AG04450 (cell line): ENCODE measurements around the genes KSR1 and SARM1.

DNA sequence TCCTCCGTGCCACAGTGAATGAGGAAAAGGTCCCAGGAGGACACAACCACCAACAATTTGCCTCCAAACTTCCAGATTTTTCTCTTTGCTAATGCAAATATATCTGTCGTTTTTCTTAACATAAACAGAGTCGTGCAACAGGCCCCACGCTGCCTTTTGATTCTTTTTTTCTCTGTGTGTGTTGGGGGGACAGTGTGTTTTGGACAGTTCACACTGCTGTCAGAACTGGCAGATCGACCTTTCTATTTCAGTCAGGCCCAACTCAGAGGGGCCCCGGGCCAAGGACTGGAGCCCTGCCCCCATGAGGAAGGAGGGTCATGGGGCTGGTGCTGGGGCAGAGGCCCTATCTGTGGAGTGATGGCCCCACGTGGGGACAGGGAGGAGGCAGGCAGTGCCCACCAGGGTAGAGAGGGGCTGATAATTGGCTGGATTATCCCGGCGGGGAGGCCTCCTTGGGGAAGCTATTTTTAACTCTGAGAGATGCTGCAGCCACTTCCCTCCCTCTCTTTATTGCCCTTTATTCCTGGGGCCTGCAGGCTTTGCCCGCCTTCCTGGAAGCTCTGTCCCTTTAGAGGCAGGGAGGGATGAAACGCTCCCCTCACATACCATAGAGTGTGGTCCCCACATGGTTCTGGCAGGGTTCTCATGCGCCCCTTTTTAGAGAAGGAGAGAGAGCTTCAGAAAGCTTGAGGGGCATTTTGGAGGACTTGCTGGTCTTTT is 5.7 kb upstream of the KCNJ12 start:
- CAGE, long polyA plus RNA: no peak
- RRBS: no CpG with 5 or more reads among the region's 12 CpGs

DNA sequence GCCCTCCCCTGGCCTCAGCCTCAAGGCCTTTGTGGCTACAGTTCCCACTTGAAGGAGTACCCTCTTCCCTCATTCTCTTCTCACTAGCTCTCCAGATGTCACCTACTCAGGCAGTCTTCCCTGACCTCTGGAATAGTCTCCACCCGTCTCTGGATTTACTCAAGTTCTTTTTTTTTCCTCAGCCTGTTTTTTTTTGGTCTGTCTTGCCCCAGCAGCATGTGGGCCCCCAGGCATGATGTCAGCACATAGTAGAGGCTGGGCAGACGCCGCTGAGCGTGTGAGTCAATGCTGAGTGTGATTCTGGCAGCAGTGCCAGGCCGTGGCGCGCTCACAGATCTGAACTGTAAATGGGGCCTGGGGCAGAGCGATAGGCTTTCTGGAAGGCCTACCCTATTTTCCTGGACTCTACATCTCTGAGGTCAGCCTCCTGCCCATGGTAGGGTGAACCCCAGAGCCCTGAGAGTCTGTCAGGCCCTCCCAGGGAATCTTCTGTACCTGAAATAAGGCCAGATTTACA is 26.1 kb downstream of the KCNJ12 start:
- CAGE, long polyA plus RNA: no peak
- RRBS: no CpG with 5 or more reads among the region's 8 CpGs

- CAGE, long polyA plus RNA: start-site peak on the minus strand at chr17:21551091-21551102, 19 and 26 reads in 2 replicates; start-site peak on the minus strand at chr17:21551641-21551683, 262 and 167 reads in 2 replicates
- RRBS: 18% methylated on average over 6 of the region's 81 CpGs
These were observed 141.1 kb upstream of the KCNJ18 start for GRCh38 chr17:21550898-21551998.

DNA sequence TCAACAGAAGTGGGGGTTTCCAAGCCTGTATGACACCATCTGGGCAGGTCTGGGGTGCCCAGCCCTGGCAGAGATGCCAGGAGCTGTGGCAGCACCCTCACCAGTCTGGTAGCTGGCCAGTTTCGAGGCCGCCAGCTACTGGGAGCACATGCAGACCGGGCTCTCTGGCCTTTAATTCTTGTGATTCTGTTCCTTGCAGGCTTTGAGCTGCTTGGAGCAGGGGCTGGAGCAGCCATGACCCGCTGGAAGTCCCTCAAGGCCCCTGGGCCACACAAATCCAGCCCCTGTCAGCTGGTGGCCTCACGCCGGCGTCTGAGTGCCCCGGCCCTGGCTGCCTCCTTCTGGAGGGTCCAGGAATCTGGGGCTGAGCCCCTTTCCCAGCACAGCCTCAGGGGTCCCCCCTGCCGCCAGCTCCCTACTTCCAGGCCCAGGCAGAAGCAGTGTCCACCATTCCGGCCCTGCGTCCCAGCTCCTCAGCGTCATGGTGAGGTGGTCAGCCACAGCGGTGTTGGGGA is 7.4 kb downstream of the KCNJ18 start:
- CAGE, long polyA plus RNA: no peak
- RRBS: no CpG with 5 or more reads among the region's 13 CpGs

- CAGE, long polyA plus RNA: no peak
- RRBS: no CpG with 5 or more reads among the region's 27 CpGs
These were observed 612.5 kb downstream of the KCNJ18 start for GRCh38 chr17:22304742-22305245.

DNA sequence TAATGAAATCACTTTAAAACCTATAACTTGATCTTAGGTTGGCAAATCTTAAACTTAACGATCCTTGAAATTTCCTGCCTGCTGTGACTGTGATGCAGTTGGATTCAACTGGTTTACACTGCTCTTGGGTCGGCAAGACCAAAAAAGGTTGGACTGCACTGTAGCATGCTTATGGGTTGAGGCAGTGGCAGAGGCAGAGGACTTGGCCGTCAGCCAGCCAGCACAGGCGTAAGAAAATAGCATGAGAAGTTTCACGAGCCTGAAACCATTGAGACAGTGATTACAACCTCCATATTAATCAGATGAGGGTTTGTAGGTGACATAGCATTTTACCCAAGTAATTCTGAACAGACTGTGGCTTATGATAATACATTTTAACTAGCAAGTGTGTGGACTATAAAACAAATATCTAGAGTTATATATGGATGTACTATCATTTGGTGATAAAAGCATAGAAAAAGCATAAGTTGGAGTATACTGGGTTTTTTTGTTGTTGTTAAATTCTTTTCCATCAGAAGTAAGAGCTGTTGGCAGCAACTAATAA is 21.5 kb downstream of the WSB1 start:
- CAGE, long polyA plus RNA: no peak
- RRBS: no CpG with 5 or more reads among the region's 5 CpGs

DNA sequence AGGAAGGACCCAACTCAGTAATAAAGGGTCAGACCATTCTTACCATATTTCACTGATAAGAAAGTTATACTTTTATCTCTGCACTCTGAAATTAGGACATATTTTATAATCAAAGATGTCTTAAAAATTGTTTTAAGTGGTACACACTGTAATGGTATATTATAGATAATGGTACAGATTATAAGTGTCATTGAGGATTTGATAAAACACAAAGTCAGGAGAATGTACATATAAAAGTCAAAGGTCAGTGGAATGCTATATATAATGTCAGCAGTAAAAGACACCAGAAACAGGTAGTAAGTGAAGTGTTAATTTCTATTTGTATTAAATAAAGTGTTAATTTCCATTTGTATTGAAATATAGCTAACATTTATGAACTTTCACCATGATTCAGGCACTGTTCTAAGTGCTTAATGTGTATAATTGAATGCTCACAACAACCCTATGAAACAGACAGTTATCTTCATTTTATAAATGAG is 28.5 kb downstream of the WSB1 start:
- CAGE, long polyA plus RNA: no peak

DNA sequence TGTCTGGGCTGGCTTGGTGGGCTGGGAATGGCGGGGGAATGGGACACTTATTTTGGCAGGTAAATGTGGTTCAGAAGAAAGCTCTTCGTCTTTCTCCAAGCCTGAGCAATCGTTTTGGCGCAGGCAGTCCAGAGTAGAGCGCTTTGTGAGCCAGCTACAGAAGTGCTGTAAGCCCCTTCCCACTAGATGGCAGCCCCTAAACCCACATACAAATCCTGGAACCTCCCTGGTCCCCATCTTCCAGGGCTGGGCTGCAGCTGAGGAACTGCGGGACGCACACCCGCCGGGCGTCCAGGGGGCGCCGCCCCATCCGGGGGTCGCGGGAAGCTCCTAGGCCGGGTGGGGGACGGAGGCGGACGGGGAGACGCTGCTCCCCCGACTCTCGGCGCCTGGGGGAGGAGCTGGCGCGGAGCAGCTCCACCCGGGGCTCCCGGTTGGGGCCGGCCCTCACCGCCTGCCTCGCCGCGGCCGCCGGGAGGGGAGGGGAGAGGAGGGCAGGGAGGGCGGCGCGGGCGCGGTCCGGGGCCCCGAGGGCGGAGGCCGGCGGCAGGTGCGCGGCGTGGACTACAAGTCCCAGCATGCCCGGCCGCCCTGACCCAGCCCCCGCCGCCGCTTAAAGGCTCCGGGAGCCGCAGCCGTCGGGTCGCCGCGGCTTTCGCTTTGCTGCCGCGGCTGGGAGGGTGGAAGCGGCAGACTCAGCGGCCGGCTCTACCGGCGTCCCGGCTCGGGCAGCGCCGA is at the start of gene KSR1:
Gene KSR1 (plus strand): TSS at position 643 of the 738 bp plus-strand sequence.
- CAGE, long polyA plus RNA: no peak
- RRBS: 2% methylated on average over 41 of the region's 71 CpGs

- CAGE, long polyA plus RNA: no peak
- RRBS: no CpG with 5 or more reads among the region's 11 CpGs
These were observed 17.6 kb downstream of the KSR1 start for GRCh38 chr17:27473433-27474639.

DNA sequence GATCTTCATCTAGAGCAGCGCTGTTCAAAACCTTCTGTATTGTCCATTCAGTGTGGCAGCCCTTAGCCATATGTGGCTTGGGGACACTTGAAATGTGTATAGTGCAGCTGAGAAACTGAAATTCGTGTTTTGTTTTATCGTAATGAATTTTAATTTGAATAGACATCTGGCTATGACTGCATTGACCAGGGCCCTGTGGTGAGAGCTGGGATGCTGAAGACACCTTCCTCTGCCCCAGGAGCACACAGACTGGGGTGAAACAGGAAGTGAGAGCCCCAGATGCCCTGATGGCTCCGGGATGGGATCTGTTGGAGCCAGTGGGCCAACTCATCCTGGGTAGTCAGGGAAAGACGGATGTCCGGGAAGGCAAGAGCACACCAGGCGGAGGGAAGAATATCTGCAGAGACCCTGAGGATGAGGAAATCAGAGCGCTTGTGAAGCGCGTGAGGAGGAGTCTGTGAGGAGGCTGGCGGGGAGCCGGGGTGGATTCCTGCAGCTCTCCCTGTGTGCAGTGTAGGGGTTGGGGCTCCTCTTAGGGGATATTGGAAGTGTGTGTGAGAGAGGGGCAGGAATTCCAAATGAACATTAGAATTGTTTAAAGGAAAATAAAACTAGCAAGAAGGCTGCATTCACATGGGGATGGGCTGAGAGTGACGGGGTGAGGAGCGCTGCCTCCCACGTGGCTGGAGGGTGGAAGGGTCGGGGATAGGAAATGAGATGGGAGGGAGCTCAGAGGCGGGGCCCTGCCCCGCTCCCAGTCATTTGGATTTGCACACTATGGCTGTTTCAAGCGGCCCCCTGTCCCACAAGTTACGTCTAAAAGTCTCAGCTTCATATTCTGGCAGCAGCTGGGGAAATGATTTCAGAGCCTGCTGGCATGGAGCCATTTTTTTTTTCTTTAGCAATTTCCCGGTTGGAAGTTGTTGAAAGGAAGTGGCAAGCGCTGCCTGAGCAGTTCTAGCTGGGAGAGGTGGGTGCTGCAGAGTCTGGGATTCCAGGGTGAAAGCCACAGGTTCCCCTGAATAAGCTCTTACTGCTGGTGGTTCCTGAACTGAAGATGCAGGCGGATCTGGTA is 71.3 kb upstream of the LGALS9 start:
- CAGE, long polyA plus RNA: no peak
- RRBS: 7% methylated on average over 4 of the region's 23 CpGs

DNA sequence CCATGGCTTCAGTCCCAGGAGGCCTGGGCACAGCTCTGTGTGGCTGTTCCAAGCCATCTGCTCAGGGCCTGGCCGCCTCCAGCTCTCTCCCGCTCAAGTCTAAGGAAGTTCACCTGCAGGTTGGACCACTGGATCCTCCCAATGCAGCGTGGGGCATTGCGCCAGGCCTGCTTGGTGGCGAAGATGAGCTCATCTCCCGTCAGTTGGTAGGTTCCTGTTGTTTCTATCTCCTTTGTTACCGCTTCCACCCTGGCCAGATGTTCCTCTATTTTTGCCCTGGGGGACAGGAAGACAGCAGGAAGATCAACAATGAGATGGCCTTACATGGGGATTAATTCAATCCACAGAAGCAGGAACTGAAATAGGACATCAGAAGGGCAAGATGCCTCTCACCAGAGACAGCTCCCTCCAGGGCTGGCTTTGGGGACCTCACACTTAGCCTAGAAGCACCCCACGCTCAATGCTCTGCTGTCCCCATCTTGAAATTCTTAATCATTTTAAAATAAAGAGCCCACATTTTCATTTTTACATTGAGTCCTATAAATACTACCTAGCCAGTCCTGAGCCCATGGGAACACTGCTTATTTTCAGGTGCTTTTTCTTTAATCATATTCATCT is 17.4 kb downstream of the NOS2 start:
- CAGE, long polyA plus RNA: no peak
- RRBS: no CpG with 5 or more reads among the region's 8 CpGs

DNA sequence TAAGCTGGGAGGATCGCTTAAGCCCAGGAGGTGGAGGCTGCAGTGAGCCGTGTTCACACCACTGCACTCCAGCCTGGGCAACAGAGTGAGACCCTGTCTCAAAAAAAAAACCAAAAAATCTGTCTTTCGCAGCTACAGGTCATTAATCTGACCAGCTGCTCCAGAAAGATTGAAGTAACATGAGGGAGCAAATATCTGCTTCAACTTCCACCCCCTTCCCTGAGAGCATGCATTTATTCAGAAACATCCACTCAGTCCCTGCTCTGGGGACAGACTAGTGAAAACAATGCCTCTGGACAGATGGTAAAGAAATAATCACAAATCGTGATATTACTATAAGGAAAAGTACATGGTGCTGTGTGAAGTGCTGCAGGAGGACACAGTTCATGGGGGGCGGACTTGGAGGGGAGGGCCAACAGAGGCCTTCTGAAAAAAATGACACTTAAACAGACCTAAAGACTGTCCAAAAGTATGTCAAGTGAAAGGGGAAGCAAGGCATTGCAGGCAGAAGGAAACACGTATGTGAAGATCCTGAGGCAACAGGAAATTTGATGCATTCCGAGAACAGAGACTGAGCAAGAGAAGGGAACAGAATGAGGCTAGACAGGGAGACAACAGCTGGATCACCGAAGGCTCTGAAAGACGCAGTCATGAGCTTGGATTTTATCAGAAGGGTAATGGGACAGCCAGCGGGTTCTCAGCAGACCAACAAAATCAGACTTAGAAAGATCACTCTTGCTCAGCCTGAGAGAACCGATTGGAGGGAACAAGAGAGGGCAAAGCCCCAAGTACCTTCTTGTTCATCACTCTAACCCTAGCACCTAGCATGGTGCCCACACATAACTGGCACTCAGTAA is 1.2 kb downstream of the IFT20 start:
- CAGE, long polyA plus RNA: no peak
- RRBS: no CpG with 5 or more reads among the region's 11 CpGs

DNA sequence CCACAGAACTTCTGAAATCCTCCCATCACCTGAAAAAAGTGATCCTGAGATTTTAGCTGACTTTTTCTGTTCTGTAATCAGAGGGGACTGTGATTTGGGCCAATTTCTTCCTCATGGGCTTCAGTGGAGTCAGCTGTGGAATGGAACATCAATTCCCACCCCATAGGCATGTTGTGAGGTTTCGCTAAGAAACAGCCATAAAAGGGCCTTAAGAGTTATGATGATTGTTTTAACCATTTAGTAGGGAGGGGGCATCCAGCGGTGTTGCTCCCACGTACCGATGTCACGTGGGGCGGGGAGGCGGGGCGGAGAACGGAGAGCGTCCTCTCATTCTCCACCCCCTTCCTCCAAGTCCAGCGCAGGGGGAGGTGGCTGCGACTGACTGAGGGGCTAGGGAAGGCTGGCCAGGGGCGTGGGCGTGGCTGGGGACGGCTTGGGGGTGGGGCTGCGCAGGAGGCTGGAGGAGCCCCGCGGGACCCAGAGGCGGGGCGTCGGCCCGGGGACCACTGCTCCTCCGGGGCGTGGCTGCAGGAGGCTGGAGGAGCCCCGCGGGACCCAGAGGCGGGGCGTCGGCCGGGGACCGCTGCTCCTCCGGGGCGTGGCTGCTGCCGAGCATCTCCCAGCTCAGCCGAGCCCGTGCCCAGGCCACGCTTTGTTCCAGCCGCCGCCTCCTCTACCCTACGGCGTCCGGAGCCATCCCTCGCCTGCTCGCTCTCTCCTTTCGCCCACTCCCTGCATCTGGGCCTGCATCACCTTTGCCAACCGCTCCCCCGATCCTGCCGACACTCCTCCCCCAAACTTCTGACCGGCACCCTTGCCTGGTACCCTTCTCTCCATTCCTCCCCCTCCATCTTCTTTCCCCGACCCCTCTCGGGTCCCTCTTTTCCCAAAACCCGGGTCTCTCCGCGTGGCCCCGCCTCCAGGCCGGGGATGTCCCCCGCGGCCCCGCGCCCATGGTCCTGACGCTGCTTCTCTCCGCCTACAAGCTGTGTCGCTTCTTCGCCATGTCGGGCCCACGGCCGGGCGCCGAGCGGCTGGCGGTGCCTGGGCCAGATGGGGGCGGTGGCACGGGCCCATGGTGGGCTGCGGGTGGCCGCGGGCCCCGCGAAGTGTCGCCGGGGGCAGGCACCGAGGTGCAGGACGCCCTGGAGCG is at the start of gene SARM1:
Gene SARM1 (plus strand): TSS at position 615 of the 1,153 bp plus-strand sequence.
- CAGE, long polyA plus RNA: no peak
- RRBS: 1% methylated on average over 33 of the region's 83 CpGs

- CAGE, long polyA plus RNA: no peak
- RRBS: no CpG with 5 or more reads among the region's 37 CpGs
These were observed 13.6 kb downstream of the SARM1 start for GRCh38 chr17:28384986-28385531.

DNA sequence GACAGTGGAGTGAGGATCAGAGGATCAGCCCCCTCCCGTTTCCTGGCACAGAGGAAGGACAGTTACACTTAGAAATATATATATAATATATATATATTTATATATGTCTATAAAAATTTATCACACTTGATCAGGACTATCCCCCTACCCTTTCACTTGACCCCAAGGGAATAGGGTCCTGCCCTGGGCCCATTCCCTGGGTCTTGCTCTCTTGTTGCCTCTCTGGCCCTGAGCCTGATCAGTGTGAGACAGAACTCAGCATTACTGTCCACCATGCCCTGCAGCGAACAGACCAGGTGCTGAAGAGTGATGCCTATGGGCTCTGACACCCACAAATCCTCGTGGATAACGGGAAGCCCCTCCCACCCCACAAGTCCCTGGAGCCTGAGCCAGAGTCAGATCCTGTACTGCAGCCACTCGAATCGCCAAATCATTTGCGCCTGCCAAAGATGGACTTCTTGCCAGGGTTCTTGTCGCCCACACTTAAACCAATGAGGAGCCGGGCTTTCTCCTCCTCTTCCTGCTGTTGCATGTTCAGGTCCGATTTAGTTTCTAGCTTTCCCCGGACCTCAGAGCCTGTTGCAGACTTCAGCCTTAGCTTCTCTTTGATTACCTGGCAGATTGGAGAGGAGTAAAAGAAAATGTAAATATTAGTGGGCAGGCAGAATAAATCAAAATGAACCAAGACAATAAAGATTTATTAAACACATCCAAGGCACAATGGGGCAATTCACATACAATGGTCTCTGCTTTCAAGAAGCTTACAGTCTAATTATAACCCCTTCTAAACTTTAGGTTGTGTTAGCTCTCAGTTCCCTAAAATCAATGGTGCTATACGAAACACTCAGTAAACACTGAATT is 879 bp upstream of the RSKR start:
- CAGE, long polyA plus RNA: no peak
- RRBS: no CpG with 5 or more reads among the region's 12 CpGs

DNA sequence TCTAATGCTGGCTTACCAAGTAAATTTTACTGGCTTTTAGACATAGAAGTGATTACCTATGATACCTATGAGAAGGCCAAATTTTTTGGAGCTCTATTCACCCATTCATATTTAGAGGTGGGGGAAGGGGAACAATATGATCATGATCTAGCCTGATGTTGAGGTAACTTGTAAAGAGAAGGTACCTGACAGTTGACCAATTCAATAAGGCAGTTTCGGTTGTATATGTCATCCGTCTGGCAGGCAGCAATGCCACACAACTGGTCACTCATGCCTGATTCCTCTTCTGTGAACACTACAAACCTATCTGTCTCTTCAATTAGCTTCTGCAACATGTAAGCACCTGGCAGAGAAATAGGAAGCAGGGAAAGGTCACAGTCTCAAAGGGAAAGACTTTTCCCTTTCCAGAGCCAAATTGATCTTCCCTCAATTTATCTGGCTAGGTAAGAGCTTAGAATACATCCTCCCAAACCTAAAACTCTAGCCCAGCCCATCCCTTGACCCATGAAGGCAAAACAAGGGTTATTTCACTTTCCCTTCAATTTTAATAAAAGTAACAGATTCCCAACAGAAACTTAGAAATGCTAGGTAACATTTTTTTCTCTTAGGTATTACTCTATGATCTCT is 10.2 kb upstream of the RSKR start:
- CAGE, long polyA plus RNA: no peak
- RRBS: no CpG with 5 or more reads among the region's 2 CpGs

- CAGE, long polyA plus RNA: no peak
- RRBS: no CpG with 5 or more reads among the region's 42 CpGs
These were observed 2.9 kb downstream of the SDF2 start for GRCh38 chr17:28658658-28659333.

DNA sequence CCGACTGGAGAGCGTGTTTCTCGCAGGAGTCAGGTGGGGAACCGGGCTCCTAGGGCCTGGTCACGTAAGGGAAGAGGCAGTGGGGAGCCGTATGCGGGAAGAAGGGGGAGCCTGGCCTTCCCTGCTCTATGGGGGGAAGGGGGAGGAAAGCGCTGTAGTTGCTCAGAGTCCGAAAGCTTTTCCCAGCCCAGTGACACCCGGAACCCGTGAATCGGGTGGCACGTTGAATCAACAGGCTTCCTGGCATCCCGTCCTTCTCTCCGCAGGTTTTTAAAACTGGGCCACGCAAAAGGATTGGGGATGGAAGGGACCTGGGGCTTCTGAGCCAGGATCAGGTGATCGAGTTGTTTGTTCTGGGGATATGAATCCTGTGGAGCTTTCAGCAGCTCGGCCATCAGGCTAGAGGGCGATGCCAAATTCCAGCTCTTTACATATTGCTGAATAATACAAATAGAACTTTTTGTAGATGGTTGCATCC is 385 bp downstream of the SUPT6H start:
- CAGE, long polyA plus RNA: no peak
- RRBS: no CpG with 5 or more reads among the region's 19 CpGs

- CAGE, long polyA plus RNA: no peak
- RRBS: no CpG with 5 or more reads among the region's 13 CpGs
These were observed 24.7 kb downstream of the SUPT6H start for GRCh38 chr17:28686477-28687294.

GRCh38 chr17:28712270-28712891 is 693 bp upstream of the PROCA1 start:
- CAGE, long polyA plus RNA: no peak
- RRBS: 50% methylated on average over 3 of the region's 22 CpGs